Lower leg skin (tissue), 2 donors: Measurements from ENCODE around the genes TMC7 and UMOD.

- PRO-cap: no peak
- RAMPAGE, long total RNA, 2 experiments: no peak in any of the 2 experiments
Measured at GRCh38 chr16:18792701-18793506, 2.8 kb upstream of the RPS15A start.

GRCh38 chr16:18809280-18809930 is 8.1 kb upstream of the ARL6IP1 start:
- PRO-cap: no peak
- RAMPAGE, long total RNA, 2 experiments: no peak in any of the 2 experiments

GRCh38 chr16:18927651-18928069 is 1.5 kb upstream of the SMG1 start:
- PRO-cap: unidirectional peak, minus-strand start at chr16:18927742
- RAMPAGE, long total RNA, 2 experiments: no peak in any of the 2 experiments

GRCh38 chr16:18983705-18984885 is at the start of gene TMC7:
Gene TMC7, plus strand, starts transcription at chr16:18983934.
- PRO-cap: unidirectional peak, plus-strand start at chr16:18983975
- RAMPAGE, long total RNA, 2 experiments: no peak in any of the 2 experiments

- PRO-cap: no peak
- RAMPAGE, long total RNA, 2 experiments: no peak in any of the 2 experiments
Measured at GRCh38 chr16:19130617-19131659, 17.2 kb downstream of the ITPRIPL2 start.

DNA sequence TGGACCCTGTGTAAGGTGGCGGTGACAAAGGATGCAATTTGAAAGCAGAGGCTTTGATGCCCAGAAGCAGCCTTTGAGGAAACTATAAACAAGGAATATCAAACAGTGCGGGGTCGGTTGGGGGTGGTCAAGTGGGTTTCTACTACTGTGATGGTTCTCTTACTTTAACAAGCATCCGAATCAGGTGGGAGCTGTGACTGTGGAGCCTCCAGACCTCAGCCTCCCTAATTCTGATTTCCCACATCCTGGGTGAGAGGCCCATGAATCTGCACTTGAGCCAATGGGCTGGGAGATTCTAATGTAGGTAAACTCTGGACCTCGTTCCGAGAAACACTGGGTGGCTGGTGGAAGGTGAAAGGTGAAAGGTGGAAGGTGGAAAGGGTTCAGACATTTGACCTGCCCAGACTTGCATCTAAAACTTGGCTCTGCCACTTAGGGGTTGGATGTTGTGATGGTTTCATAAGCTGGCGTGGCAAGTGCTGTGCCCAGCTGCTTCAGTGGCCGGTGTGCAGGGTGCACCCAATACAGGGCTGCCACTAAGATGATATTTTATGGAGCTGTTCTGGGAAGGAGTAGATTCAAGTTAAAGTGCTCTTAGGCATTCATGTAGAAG is 24.7 kb downstream of the SYT17 start:
- PRO-cap: no peak
- RAMPAGE, long total RNA, 2 experiments: no peak in any of the 2 experiments

DNA sequence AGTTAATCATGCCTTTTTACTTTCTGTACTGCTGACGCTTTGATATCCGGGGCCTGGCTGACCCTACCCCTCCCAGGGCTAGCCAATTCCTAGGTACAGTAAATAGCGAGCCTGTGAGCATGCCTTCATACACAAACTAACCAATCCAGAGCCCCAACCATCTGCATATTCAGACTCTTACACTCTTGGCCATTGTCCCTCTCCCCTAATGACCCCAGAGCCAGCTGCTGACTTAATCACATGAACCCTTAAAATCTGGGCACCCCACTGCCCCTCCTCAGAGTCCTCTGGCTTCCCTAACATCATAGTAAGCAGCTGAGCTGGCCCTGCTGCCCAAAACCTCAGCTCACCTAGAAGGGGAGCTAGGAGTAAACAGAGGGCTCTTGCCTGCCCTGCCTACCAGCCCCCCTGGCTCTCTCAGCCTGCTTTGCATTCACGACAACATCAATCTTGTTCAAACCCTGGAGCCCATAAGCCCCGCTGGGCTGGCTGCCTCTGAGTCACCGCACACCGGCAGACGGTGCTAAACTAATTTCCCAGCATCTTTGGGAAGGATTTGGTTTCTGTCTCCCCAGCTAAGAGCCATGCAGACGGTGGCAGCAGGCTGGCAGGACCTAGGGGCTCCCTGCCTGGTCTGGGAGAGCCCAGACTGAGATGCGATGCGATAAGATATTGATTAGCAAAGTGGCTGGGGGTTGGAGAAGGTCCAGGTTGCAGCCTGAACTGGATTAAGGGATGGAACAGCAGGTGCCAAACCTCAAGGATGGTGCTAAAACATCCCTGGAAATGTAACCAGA is 63.2 kb downstream of the CLEC19A start:
- PRO-cap: no peak
- RAMPAGE, long total RNA, 2 experiments: no peak in any of the 2 experiments

DNA sequence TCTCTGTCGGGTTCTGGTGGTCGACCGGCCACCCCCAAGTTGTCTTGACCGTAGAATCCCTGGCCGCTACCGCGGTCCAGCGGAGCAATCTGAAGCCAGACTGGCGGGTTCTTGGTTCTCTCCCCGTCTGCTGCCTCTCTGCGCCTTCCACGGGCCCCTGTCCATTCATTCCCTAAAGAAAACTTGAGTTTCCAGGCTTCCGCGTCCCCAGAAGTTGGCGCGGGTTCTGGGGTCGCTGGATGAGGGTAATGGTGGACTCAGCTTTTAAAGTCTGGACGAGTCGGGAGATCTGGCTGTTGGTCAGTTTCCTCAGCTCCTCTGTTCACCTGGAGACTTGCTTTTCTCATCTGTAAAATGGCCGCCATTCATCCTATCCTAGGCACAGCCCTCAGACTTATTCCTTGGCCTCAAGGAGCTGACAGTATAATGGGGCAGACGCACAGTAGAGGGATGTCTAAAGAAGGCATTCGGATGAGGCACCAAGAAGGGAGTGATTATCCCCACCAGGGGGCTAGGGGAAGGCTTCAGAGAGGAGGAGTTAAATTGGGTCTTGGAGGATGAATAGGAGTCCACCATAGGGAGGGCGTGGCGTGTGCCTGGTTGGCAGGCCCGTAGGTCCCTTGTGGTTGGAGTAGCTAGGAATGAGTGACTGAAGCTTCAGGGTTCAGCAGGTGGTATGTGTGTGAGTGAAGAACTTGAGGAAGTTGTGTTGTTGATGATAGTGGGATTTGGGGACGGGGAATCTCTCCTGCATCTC is 507 bp downstream of the VPS35L start:
- PRO-cap: no peak
- RAMPAGE, long total RNA, 2 experiments: no peak in any of the 2 experiments

DNA sequence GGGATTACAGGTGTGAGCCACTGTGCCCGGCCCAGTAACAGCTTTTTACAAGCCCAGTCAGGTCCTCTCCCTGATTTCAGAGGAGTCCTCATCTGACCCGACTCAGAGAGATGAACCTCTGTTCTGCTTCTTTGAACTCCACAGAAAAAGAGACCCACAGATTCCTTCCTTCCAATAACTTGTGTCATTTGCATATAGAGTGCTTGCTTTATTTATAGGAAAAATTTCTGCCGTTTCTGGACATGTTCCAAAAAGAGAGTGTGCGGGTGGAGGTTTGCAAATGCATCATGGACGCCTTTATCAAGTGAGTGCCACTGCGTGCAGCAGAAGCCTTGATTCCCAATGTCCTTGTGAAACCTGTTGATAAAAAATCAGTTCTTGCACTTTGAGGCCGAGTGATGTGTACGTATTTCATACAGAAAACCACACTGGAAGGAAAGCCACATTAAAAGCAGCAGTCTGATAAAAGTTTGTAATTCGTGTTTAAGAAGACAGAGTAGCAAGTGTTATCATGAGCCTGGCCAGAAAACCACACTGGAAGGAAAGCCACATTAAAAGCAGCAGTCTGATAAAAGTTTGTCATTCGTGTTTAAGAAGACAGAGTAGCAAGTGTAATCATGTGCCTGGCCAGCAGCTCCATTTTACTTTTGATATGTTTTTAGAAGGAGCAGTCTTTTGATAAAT is 78.1 kb downstream of the KNOP1 start:
- PRO-cap: no peak
- RAMPAGE, long total RNA, 2 experiments: no peak in any of the 2 experiments

DNA sequence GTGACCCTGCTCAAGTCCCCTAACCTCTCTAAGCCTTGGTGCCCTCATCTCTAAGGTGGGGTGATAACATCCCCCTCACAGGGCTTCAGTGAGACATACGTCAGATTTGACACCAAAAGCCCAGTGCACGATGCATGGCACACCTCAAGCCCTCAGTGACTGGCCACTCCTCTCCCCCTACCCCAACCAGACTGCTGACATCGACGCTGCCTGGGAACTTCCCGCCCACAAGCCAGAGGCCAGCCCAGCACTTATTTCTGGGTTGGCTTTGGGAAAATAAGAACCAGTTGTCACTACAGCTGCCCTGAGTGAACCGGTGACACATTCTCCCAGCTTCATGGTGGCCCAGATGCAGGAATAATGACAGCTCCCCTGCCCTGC is 9.6 kb downstream of the KNOP1 start:
- PRO-cap: bidirectional peak, plus-strand start at position 293 of the sequence, minus-strand start at position 161 of the sequence
- RAMPAGE, long total RNA, 2 experiments: no peak in any of the 2 experiments

DNA sequence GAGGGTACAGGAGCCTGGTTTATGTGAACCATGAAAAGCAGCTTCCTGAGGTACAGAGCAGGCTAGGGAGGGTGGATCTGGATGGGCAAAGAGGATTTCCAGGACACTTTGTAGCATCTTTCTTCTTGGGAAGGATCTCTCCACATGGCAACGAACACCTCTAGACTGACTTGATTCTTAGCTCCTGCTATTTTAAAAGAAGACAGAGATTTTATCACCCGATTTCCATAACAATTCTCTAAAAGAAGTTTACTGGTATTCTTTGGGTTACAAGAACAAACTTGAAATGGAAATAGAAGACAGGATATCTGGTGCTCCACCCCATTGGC is 43.3 kb downstream of the IQCK start:
- PRO-cap: no peak
- RAMPAGE, long total RNA, 2 experiments: no peak in any of the 2 experiments

DNA sequence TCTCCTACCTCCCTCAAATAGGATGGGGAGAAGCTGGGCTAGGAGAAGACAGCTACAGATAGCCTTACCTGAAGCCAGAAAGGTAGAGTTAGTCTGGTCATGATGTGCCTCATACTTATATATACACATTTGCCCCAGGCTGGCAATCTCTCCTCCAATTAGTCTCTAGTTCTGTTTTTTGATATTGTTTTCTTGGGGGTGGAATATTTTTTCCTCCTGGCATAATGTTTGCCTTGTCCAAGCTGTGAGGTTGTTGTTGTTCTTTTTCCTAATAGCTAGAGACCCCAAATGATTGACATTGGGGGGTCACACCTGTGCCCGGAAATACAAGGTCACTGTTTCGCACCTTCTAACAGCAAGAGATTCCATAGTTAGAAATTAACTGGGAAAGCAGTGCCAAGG is at the start of gene UMOD:
Gene UMOD, minus strand, starts transcription at position 95 of the 402 bp plus-strand sequence.
- PRO-cap: no peak
- RAMPAGE, long total RNA, 2 experiments: no peak in any of the 2 experiments

- PRO-cap: no peak
- RAMPAGE, long total RNA, 2 experiments: no peak in any of the 2 experiments
Measured at GRCh38 chr16:20453020-20453480, 1.7 kb downstream of the ACSM2A start.

DNA sequence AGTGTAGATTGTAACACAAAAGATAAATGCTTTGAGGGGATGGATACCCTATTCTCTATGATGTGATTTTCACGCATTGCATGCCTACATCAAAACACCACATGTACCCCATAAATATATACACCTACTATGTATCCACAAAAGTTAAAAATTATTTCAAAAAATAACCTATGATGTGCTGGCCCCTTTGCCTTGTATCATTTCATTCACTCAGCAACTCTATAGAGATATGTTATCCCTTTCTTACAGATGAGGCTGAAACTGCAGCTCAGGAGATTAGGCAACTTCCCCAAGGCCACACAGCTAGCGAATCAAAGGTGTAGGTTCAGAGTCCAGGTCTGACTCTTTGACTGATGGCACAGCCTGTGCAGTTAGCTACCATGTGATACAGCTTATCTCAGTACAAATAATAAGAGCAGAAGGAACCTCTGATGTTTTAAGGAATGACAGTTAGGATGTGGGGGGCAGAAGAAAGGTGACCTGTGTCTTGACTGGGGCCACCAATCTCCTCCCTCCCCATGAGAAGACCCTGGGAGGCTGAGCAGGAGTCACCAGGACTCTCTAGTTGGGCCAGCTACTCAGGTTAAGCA is 22.6 kb upstream of the ACSM2B start:
- PRO-cap: no peak
- RAMPAGE, long total RNA, 2 experiments: no peak in any of the 2 experiments

DNA sequence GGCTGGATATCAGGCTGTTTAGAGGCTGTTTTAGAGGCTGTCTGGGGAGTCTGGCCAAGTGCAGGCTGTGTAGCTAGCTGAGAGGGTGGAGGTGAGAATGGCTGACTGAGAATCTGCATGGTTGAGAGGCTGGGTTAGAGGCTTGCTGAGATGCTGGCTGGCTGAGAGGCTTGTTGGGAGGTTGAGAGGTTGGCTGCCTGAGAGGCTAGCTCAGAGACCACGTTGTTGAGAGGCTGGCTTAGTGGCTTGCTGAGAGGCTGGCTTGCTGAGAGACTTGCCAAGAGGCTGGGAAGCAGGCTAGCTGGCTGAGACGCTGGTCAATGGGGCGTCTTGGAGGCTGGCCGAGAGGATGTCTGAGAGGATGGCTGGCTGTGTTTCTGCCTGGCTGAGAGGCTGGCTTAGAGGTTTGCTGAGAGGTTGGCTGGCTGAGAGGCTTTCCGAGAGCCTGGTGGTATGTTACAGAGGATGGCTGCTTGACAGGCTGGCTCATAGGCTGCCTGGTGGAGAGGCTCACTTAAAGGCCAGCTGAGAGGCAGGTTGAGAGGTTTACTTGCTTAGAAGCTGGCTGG is 36.7 kb upstream of the ACSM2B start:
- PRO-cap: no peak
- RAMPAGE, long total RNA, 2 experiments: no peak in any of the 2 experiments

DNA sequence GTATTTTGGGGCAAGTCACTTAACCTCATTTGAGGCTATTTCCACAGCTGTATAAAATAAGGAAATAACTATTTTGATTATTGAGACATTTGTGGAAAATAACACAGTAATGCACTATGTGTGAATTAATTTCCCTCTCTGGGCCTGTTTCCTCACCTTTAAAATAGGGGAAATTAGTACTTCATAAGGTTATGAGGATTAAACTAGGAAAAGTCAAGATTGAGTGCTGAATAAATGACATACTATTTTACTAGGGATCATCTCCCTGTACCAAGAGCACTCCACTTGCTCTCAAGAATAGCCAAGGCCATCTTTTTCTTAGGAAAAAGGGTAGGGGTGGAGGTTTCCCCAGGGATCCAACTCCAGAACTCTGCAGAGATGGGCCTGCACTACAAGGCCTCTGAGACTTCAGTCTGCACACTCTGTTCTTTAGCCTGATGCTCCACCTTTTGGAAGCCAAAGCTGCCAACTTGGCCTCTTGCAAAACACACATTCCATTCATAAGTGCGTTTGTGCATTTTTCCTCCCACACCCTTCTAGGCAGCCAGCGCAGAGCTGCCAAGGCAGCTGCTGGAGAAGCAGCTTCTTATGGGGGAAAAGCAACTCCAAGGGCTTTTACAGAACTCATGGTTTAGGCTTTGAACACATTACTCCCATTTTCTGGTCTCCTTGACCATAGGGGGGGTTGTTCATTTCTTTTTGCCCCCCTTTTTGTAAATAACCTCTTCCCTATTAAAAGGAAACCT is 45.2 kb downstream of the REXO5 start:
- PRO-cap: bidirectional peak, plus-strand start at position 552 of the sequence, minus-strand start at position 374 of the sequence
- RAMPAGE, long total RNA, 2 experiments: no peak in any of the 2 experiments

- PRO-cap: no peak
- RAMPAGE, long total RNA, 2 experiments: no peak in any of the 2 experiments
Measured at GRCh38 chr16:20868810-20869377, 31.3 kb downstream of the DCUN1D3 start.

GRCh38 chr16:21066270-21066508 is 84.5 kb downstream of the DNAH3 start:
- PRO-cap: no peak
- RAMPAGE, long total RNA, 2 experiments: no peak in any of the 2 experiments

DNA sequence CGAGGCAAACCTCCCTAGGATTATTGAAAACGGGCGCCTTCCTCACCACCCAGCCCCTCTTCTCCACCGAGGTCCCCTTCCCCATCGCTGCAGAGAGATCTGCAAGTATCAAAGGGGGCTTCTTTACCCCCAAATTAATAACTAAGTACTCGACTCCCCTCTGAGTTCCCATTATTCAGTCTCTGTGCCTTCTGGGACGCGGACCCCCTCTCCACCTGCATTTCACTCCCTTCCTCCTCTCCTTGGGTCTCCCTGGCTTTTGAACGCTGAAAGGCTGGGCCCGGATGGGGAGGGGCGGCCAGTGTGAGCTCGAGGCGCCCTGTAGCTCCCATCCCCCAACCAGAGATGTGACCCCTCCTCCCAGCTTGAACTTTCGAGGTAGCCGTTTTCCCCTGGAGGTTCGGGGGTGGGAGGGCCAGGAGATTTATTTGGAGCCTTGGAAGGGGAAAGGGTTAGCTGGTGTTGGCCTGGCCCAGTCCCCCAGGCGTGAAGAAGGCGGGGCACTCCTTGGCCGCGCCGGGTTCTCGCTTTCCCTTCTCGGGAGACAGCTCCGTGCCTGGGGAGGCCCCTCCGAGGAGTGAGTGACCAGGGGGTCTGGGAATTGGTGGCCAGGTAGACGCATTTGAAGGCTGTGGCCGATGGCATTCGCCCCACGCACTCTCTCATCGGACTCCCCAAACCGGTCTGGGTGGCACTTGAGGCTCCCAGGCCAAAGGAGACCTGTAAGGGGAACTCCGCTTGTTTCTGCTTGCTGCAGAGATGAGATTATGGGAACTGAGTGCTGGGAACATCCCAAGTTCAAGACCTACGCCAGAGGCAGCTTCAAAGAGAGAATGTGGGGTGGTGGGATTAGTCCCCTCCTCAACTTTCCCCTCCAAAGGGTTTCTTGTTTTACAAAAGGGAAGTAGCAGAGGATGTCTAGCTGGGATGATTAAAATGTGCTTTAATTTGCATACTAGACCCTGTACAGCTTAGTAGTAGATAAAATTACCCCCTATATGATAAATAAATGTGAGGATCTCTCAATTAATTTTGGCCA is 955 bp downstream of the LDAF1 start:
- PRO-cap: bidirectional peak, plus-strand start at position 738 of the sequence, minus-strand start at position 664 of the sequence
- RAMPAGE, long total RNA, 2 experiments: no peak in any of the 2 experiments

DNA sequence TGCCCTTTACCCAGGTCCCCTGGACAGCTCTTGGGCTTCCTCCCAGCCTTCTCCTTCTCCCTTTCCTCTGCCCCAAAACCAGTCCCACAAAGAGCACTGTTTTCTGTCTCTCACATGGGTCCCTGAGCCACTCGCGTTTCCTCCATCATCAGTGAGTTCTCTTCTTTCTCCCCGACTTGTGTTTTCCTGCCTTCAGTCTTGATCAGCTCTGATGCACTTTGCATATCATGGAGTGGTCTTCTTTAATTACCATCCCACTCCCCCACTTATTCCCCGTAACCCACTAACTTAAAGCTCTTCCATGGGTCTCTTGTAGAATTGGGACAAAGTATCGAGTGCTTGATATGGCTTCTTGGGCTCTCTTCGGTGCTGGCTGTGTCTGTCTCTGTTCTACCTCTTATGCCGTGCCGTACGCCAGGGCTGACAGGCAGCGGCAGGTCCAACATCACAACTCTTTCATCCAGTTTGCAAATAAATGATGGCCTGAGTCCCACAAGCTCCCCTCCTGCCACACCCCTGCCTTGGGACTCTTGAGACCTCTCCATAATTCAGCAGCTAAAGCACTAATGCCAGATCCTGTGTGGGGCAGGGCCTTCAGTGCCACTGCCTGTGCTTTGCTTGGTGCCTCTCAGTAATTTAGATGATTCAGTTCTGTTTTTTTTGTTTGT is 86.2 kb upstream of the CRYM start:
- PRO-cap: unidirectional peak, minus-strand start at position 371 of the sequence
- RAMPAGE, long total RNA, 2 experiments: no peak in any of the 2 experiments